Left lung (tissue), 1 donor: ENCODE results near the gene JAK2.

DNA sequence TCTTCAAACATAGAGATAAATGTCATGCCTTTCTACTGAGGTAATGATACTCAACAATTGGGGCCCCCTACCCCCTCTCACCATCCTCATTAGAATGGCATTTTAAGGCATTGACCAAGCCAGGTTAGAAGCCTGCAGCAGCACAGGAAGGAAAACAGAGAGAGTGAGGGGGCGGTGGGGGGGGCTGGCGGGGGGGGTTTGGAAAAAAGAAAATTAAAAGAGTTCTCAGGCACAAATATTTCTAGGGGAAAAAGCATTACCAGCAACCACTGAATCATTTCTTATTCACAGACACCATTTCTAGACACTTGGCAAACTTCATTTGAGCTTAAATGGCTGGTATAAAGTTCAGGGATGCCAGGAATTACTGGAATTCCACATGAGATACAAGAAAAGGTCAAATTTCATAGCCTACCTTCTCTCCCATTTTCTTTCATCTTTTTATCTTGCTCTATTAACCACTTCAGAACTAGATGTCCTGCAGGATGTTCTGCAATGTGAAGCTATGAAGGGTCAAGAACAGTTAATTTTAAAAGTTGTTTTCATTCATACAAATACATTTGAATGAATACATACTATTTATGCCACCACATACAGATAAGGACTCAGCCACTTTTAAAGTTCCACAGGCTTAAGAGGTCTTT lies 33.8 kb downstream of the PUM3 start:
- PRO-cap = no peak

DNA sequence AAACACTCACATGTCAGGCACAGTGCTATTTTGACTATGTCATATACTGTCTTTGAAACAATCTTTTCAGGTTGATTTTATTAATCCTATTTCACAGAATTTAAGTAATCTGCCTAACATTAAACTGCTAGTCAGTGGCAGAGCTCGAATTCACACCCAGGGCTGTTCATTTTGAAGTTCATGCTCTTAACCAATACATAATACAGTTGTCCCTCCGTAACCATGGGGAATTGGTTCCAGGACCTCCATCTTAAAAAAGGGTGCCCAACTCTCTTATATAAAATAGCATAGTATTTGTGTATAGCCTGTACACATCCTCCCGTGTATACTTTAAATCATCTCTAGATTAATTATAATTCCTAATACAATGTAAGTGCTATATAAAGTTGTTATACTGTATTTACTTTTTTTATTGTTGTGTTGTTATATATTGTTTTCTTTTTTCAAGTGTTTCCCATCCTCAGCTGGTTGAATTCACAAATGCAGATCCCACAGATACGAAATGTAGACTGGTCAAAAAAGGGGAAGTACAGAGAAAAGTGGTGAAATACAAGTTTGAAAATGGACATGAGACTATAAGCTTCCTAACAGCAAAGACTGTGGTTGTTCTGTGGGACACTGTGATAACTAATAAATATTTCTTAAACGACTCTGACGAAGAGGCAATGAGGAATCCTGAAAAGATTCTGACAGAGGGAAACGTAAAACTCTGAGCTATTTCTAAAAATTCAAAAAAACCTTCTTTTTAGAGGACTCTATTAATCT lies 18.2 kb downstream of the RFX3 start:
- PRO-cap = no peak

- PRO-cap = no peak
Measured at GRCh38 chr9:3721864-3722210, 196.0 kb upstream of the RFX3 start.

GRCh38 chr9:3827019-3827535 lies 301.3 kb upstream of the RFX3 start:
- PRO-cap = no peak

DNA sequence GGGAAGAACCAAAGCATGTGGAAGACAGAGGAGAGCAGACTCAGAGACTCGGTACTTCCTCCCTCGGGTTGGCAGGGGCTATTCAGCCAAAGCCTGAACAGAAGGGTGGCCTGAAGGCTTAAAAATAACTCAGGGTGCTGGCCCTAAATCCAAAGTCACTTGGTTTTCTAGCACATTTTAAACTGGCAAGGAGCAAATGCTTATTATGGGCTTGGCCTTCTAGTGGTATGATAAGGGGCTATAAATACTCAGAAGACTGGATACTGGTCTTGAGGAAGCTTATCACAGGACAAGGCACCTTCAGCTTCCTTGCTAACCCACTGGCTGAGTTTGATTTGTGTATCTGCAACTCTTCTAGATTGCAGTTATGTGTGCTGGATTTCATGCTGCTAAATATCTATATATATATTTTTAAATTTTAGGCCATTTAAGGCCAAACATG lies 206.5 kb downstream of the GLIS3 start:
- PRO-cap = no peak

- PRO-cap = no peak
Measured at GRCh38 chr9:4104181-4104982, 195.5 kb downstream of the GLIS3 start.

DNA sequence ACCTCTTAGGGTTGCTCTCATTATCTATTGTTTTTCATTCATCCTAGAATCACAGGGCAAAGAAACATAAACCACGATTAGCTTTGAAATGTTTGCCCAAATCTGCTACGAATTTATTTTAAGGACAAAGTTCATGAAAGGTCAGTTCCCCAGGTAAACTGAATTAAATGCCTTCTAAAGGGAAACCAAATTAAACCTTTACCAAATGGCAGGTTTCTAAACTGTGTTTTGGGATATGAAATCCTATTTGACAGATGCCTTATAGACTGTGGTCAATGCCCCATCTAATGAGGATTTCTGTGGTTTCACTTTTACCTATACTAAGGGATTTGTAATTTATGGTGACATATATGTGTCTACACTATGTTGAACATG lies 188.6 kb downstream of the GLIS3 start:
- PRO-cap = no peak

- PRO-cap = no peak
Measured at GRCh38 chr9:4213202-4213948, 86.5 kb downstream of the GLIS3 start.

GRCh38 chr9:4276252-4276503 lies 23.7 kb downstream of the GLIS3 start:
- PRO-cap = no peak

DNA sequence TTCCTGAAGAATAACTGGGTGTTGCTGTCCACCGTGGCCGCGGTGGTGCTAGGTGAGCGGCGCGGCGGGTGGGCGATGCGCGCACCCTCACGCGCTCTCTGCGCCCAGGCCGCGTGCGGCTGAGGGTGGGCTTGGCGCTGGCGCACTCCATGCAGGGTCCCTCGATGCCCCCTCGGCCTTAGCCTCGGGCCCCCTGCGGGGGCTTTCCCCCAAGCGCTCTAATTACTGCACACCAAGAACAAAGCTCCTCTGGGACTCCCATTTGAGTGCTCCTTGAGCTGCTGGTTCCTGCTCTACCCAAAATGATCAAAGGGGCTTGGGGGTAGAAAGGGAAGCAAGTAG lies 422 bp downstream of the SLC1A1 start:
- PRO-cap = no peak

GRCh38 chr9:4495595-4495979 lies 5.3 kb downstream of the SLC1A1 start:
- PRO-cap = no peak

DNA sequence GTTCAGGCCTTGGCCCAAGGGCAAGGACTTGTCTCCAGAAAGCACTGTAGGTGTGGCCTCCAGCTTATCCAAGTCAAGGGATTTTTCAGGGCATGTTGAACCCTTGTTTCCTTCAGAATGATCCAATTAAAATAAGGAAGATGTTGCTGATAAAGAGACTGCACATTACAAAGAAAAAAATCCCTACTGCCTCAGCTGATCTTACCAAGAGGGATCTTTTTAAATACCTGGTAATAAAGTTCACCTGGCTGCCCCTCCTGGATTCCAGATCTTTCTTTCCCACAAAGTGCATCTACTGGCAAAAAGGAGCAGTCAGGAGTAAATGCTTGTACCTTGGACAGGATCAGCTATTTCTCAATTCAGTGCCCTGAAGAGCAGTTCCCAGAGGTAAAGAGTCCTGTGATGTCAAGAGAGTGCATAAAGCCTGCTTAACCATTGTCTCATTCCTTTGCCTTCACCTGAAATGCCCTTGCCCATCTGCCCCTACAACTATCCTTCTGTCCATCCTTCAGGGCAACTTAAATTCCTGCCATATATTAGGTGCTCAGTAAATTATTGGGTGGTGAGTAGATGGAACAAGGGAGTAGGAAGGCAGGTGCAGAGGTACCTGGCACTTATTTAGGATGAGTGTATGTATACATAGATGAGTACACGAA lies 79.9 kb upstream of the PLPP6 start:
- PRO-cap = no peak

DNA sequence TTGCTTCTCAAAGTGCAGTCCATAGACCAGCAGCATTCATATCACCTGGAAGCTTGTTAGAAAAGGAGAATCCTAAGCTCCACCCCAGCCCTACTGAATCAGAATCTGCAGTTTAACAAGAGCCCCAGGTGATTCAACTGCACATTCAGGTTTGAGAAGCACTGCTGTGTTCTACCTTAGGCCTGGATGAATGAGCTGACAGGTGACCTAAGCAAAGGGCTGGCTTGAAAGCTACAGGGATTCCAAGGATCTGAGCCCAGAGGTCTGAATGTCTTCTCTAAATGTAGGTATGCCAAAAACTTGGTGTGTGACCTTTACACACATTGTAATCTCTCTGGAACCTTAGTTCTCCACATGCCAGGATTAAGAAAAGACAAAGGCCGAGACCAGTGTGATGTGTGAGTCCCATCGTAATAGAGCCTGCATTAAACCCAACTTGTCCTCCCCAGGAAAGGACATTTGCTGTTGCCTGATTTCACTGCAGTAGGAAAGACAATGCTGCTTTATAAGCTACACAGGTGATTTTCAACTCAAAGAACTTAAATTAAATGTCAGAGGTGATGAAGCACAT lies 41.6 kb upstream of the PLPP6 start:
- PRO-cap = no peak

DNA sequence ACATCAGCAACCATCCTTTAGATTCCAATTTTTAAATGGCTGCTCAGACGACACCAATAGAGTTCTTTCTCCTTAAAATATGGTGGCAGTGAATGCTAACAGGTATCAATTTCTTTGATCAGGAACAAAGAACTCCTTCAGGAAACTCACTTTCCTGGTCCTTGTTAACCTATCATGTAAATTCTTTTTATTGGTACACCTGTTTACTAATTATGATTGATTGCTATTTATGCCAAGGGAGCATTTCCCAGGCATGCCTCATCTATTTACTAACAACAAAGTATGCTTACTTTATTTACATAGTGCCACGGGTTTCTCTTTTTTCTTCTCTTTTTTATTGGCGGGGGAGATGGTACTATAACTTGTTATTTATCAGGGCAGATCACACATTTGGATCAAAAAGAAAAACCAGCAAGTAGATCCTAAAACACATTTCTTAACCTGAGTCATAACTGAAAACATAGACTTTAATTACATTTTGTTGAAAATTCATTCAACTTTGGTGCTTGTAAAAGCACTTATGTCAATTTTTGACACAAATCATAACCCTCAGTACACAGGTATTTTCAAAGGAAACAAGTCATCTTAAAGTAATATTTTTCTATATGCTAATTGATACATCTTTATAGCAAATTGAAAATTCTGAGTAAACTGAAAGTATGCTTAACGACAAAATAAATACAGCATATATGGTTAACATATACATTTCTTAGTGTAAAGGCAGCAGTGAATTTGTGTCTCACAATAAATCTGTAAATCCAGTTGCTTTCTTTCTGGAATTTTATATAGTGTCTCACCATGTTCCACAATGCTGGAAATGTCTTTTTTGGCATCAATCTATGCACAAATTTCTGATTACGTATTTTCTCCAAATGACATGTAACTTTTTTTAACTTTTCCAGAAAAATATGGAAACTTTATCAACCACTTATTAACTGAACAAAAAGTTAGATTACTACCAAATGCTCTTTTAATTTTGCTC lies 29.0 kb downstream of the AK3 start:
- PRO-cap = no peak

DNA sequence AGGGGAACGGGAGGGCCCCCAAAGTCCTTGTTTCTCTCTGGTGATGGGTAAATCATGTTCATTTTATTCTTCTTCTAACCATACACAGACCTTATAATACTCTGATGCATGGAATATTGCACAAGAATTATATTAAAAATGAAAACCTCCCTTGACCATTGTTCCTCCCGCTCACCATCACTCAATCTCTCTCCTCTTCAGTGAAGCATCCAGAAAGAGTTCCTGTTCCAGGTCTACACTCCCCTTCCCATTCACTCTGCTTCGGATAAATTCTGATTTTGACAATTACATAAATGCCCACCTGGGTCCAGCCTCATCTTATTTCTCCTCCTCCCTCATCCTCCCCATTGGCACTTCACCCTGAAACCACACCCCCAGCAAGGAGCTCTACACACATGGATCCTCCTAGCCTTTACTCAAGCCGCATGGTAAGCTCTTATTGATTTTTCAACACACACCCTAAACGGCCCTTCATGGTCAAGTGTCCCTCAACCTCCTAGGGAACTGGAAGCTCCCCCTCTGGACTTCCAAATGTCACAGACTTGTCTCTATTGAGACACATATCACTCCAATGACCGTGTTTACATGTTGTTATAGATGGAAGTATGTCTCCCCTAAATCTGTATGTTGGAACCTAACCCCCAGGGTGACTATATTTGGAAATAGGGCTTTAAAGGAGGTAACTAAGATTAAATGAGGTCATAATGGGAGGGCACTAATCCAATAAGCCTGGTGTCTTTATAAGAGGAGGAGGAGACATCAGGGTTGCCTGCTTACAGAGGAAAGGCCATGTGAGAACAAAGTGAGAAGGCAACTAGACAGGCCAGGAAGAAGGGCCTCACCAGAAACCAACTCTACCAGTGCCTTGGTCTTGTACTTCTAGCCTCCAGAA lies 7.3 kb downstream of the AK3 start:
- PRO-cap = no peak

DNA sequence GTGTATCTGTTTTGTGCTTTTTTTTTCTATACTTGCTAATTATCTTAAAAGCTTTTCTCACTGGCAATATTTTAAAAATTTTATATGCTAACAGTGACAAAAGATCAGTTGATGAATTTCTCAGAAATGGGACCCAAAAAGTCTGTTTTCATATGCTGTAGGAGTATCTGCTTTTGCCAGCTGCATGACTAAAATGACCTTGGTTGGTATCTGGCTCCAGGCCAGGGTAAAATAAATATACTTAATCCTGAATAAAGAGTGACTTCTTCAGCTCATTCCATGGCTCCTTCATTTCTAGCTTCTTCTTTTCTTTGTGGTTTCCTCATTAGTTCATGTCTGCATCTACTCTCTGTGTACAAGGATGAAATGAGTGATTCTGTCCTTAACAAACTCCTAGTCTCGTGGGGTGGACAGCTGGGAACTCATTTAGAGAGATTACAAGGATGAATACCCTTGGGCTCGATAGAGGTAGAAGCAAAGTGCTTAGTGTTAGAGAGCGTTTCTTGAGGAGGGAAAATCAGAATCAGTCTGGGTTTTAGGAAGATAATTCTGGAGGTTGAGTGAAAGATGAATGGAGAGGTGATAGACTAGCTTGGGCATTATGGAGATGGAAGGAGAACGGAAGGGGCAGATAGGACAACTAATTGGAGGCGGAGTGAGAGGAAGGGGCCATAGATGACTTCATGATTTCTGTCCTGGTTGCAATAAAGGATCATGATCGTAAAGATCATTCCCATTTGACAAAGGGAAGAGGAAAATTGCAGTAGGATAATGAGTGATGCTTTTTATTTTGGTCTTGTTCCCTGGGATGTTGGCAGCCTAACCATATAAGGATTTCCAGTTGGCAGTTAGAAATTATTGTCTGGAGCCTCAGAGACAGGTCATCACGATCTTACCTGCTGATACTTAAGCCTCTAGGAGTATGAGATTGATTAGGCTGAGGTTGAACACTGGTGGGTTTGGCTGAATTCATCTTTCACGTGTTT lies 36.2 kb downstream of the RCL1 start:
- PRO-cap = no peak

DNA sequence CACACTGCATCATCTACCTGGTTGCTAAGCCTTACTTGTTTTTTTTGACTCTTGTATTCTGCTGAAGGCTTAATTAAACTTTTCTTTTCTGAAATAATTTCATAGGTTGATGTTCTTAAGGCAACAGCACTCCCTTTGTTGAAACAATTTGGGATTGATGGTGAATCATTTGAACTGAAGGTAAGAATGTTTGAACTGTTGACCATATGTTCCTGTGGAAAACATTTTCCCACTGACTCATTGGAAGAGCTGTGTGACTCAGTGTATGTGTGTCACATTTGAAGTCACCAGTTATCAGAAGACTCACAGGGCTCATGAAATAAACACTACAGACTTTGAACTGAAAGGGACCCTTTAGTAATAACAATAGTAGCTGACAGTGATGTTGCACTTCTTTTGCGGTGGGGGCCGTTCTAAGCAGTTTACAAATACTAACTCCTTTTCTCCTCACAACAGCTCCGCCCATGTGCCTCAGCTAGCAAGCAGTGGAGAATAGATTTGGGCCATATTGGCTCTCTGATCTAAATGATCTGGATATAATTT lies 40.4 kb downstream of the RCL1 start:
- PRO-cap = no peak

DNA sequence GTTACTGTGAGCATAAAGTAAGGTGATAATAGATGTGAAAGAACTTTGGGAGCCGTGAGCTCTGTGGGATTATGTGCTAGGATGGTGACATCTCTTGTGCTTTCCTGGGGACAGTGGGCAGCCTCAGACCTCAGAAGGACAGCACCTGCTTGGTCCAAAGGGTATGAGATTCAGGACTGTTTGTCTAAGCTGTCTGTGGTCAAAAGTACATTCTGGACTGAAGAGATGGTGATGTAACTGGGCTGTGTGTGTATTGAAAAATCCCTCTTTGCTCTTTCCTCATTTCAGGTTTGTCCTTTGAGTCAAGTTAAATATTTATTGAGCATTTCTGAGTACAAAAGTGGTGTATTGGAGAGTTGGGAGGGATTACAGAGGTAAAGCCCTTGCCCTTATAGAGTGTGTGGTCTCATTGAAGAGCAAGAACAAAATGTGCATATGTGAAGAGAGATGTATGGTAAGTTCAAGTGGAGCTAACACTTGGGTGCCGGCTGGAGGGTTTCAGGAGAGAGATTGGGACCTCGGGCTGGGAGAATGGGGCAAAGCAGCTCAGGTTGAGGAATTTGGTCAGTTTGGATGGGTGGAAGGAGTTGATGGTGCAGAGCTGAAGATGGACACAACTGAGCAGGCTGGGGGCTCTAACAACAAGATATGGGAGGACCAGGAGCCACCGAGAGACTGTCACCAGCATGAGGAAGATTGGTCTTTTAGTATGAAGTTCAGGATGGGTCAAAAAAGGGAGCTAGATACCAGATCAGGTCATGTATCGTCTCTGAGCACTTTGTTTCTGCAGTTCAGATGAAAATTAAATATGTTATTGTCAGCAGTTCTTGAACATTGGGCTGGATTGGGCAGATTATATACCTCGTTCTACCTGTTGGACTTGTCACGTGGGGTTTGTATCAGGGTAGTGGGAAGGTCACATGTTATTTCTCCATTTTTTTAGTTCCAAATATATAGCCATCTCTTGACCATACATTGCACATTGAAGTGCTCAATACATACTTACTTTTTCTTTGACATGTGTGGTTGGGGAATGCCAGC lies 47.0 kb downstream of the RCL1 start:
- PRO-cap = no peak

GRCh38 chr9:4984707-4985416 lies at the start of gene JAK2:
TSS of gene JAK2 (plus strand) at chr9:4985272.
- PRO-cap = bidirectional peak, plus-strand start at chr9:4984825, minus-strand start at chr9:4984675; bidirectional peak, plus-strand start at chr9:4985086, minus-strand start at chr9:4985014

GRCh38 chr9:5438754-5439309 lies 1.1 kb upstream of the PLGRKT start:
- PRO-cap = no peak